Measurements from ENCODE around the gene FAM20C.

DNA sequence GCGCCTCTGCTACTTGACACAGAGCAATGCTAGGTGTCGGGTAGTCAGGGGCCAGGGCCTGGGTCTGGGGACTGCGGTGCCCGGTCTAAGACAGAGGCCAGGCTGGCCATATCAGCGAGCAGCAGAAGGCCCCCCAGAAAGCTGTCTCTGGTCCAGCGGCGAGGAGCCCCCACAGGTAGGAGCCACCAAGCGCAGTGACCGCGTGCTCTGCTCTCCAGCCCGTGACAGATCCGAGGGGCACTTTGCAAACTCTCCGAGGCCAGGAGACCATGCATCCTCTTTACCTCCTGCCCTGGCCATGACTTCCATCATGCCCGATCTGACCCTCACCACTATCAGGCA is 129.6 kb upstream of the FAM20C start:
- RRBS: no CpG with 5 or more reads among the region's 14 CpGs

- RRBS: 2% methylated on average over 81 of the region's 146 CpGs
Measured at GRCh38 chr7:191796-192905, at the start of gene FAM20C. FAM20C (plus strand) TSS chr7:192571.

GRCh38 chr7:233306-234447 is 41.3 kb downstream of the FAM20C start:
- RRBS: no CpG with 5 or more reads among the region's 49 CpGs

DNA sequence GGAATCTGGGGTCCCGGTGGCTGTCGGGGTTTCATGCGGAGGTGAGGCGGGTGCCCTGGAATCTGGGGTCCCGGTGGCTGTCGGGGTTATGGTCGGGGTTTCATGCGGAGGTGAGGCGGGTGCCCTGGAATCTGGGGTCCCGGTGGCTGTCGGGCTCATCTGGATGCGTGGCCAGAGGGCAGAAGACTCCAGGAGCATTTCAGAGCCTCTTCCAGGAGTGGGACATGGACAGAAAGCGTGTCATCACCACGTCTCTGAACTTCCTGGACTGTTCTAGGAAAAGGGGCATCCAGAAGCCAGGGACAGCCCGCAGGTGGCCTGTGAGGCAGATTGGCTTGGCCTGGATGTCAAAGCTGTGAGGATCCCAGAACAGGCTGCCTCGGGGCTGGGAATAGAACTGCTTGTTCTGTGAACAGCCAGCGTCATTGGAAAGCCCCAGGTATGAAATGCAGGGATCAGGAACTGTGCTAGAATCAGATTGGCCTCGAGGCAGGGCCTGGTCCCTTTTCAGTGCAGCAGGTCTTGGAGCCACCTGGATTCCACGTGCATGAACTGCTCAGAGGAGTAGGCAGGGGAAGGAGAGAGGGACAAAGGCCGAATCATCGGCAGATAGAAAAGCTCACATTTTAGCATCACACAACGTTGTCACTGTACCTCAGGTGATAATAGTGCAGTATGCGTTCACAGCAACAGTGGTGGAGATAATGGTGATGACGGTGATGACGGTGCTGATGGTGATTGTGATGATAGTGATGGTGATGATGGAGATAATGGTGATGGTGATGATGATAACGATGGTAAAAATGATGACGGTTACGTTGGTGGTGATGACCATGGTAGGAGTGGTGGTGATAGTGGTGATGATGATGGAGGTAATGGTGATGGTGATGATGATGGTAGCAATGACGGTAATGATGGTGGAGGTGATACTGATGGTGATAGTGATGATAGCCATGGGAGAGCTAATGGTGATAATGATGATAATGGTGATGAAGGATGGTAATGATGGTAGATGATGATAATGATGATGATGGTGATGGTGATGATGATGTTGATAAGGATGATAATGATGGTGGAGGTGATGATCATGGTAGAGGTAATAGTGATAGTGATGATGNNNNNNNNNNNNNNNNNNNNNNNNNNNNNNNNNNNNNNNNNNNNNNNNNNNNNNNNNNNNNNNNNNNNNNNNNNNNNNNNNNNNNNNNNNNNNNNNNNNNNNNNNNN is 44.8 kb downstream of the FAM20C start:
- RRBS: no CpG with 5 or more reads among the region's 29 CpGs

DNA sequence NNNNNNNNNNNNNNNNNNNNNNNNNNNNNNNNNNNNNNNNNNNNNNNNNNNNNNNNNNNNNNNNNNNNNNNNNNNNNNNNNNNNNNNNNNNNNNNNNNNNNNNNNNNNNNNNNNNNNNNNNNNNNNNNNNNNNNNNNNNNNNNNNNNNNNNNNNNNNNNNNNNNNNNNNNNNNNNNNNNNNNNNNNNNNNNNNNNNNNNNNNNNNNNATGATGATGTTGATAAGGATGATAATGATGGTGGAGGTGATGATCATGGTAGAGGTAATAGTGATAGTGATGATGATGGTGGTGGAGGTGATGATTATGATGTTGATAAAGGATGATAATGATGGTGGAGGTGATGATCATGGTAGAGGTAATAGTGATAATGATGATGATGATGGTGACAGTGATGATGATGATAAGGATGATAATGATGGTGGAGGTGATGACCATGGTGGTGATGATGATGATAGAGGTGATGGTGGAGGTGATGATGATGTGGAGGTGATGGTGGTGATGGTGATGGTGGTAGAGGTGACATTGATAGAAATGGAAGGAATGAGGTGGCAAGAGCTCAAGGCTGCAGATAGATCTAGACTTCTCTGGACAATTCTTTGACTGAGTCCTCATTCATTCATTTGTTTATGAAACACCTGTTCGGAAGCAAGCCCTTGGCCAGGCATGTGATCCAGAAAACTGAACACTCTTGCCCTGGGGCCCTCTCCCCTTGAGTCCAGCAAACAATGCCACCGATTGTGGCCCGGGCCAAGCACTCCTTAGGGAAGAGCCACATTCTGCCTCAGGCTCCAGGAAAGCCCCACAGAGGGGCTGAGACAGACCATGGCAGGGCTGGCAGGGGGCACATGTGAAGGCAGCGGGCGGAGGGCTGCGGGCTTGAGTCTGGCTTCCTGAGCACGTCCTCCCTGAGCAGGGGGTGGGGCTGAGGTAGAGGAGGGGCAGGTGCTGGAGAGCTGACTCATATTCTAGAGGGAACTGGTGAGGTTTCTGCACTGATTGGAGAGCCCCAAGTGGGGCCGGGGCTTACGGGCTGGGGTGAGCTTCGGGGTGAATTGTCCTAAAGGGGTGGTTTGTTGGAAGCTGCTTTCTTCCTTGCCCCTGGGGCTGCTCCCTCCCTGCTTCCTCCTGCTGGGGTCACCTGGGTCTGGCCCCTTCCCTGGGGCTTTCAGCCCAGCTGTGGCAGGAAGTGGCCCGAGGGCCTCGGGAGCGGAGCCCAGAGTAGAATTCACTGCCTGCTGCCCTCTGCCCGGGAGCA is 48.1 kb downstream of the FAM20C start:
- RRBS: no CpG with 5 or more reads among the region's 14 CpGs

- RRBS: 76% methylated on average over 5 of the region's 22 CpGs
Measured at GRCh38 chr7:259076-259498, 30.9 kb upstream of the FOXL3 start.

GRCh38 chr7:260450-261188 is 29.4 kb upstream of the FOXL3 start:
- RRBS: no CpG with 5 or more reads among the region's 33 CpGs

- RRBS: 85% methylated on average over 4 of the region's 25 CpGs
Measured at GRCh38 chr7:294342-295077, 4.5 kb downstream of the FOXL3 start.

DNA sequence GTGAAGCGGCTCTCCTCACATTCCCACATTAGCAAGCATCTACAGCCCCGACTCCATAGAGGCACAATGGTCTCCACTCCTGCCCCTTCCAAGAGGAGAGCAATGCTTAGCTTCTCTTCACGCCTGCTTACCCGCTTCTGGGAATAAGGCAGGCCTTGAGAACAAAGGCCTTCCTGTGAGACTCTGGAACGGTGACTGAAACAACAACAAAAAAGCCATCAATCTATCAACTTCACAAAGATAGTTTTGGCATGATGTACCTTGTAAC is 67.8 kb downstream of the FOXL3 start:
- RRBS: no CpG with 5 or more reads among the region's 5 CpGs

GRCh38 chr7:368848-369543 is 79.0 kb downstream of the FOXL3 start:
- RRBS: 80% methylated on average over 7 of the region's 45 CpGs

DNA sequence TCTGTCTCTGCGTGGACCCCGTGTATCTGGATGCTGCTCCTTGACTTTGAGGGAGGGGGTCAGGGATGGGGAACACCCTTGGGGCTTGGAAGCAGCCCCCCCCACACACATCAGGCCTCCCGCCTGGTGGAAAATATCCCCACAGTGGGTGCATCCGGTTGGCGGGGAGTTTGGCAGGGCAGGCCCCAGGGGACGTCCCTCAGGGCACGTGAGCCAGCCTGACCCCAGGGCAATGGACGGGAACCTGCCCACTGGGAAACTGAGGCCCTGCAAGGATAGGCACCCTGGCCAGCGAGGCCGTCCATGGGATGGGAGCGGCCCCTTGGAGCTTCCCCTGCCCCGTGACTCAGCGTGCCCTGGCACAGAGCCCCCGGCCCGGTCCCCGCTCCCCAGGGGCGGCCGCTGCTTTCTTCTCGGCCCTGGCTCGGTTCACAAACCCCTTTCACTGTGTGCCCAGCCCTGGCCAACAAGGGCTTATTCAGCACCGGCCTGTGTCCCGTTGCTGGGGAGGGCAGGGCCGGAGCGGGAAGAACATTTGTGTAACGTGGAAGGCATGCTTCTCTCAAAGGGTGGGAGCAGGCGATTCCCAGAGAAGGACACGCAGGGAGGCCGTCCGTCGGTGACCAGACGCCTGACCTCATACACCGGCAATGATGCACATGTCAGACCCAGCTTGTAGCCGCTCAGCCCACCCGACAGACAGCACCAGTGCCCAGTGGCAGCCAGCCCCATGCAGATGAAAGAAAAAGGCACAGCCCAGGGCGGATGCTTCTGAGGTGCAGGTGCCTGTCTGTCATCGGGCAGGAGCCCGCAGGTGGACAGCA is 94.6 kb downstream of the PDGFA start:
- RRBS: no CpG with 5 or more reads among the region's 37 CpGs

DNA sequence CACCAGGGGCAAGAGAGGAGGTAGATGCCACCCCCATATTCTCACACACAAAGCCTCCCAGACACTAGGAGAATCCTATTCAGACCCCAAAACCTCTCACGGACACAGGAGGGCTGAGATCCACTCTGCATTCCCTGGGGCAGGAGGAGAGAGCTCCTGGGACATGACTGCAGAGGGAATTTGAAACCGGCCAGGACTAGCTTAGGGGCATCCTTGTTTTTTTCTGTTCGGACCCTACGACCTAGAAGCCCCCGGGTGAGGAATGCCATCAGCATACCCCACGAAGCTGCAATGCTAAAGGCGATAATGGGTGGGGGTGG is 4.1 kb downstream of the PDGFA start:
- RRBS: 85% methylated on average over 4 of the region's 7 CpGs

GRCh38 chr7:522224-522696 is 2.6 kb upstream of the PDGFA start:
- RRBS: no CpG with 5 or more reads among the region's 49 CpGs

- RRBS: 47% methylated on average over 13 of the region's 34 CpGs
Measured at GRCh38 chr7:542745-543727, 23.4 kb upstream of the PDGFA start.

DNA sequence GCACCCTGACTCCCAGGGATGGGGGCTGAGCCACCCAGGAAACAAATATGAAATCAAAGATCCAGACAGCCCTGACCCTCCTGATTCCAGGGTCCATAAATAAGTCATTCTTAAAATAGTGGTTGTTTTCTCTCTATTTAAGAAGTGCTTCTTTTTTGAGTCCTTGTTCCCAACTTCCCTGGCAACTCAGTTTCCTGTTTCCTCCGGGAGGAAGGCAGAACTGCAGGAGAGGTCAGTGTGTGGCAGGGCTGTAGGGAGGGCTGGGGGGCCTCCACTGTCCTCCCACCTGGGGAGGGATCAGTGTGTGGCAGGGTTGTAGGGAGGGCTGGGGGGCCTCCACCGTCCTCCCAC is 88.7 kb upstream of the PDGFA start:
- RRBS: no CpG with 5 or more reads among the region's 2 CpGs

DNA sequence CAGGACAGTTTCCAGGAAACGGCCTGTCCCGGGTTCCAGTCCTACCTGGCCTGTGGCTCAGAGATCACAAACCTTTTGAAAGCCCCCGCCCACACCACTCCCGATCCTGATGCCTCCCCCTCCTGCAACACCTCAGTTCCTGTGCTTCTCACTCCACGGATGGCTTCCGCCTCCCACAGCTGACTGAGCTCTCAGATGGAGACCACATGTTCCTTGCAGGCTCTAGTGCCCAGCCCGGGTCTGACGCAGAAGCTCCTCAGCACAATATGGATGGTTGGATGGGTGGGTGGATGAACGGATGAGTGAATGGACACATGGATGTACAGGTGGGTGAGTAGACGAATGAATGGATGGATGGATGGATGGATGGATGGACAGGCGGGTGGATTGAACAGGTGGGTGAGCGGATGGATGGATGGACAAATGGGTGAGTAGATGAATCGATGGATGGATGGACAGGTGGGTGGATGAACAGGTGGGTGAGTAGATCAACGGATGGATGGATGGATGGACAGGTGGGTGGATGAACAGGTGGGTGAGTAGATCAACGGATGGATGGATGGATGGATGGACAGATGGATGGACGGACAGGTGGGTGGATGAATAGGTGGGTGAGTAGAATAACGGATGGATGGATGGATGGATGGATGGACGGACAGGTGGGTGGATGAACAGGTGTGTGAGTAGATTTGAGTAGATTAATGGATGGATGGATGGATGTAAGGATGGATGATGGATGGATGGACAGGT is 92.0 kb upstream of the PDGFA start:
- RRBS: no CpG with 5 or more reads among the region's 18 CpGs

- RRBS: no CpG with 5 or more reads among the region's 25 CpGs
Measured at GRCh38 chr7:644804-645419, 81.6 kb upstream of the DNAAF5 start.

DNA sequence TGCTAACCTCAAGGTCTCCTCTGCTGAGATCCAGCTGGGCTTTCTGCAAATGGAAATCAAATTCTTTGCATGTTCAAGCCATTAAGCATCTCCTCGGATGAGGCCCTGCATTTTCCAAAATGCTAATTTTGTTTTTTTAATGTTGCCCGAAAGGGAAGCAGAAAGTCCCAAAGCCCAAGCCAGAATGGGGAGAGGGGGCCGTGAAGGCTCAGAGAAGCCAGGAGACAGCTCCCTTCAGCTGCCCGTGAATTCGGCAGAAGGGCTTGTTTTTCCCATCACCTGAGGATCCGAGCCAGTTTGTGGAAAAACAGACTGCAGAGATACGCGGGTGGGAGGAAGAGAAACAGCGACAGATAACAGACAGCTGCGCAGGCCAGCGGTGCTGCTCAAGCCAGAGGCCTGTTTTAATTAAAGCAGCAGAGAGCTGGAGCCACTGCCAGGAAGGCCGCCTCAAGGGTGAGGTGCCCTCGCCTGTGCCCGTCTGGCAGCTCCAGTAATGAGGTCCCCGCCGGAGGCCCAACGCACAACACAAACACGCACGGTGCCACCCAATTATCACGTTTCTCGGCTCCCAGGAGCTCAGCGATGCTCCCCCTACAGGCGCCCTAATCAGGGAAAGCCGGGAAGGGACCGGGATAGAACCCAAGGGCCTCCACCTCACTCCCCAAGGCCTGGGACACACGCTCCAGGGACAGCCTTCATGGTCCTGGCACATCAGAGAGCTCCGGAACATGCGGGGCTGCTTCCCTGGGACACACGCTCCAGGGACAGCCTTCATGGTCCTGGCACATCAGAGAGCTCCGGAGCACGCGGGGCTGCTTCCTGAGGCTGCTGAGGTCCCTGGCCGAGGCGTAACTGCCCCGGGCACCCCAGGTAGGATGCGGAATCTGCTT is 60.7 kb upstream of the DNAAF5 start:
- RRBS: 96% methylated on average over 14 of the region's 36 CpGs

GRCh38 chr7:767418-768325 is 40.6 kb upstream of the PRKAR1B start:
- RRBS: 98% methylated on average over 9 of the region's 59 CpGs

DNA sequence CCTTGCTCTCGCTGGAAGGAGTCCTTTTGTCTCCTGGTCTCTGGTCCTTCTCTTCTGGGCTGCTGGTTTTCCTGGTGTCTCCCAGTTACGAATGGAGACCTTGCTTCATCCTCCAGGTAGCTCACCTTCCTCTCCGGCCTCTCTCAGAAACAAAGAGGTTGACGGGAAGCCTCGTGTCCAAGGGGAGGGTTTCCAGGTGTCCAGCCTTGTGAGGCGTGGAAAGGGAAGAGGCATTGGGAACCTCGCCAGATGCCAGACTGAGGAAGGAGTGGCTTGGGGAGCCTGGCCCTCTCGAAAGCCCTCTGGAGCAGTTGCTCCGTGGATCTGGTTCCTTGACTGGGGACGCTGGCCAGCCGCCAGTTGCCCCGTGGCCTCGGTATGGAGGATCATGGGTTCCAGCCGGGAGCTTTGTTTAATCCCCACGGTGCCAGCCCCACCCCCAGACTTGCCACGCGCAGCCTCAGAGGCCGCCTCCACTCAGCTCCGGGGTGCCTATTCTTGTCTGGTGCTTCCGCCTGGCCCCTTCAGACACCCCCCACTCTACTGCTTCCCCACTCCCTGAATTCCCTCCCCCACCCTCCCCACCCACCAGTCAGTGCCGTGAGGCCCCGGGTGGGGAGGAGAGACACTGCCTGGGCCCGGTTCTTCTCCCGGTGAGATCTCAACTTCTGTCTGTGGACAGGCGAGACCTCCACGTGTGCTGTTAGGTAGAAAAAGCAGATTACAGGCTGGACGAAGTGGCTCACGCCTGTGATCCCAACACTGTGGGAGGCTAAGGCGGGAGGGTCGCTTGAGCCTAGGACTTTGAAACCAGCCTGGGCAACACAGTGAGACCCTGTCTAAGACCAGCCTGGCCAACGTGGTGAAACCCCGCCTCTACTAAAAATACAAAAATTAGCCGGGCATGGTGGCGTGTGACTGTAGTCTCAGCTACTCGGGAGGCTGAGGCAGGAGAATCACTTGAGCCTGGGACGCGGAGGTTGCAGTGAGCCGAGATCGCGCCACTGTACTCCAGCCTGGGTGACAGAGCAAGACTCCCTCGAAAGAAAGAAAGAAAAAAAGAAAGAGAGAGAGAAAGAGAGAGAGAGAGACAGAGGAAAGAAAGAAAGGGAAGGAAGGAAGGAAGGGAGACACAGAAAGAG is 30.1 kb upstream of the SUN1 start:
- RRBS: 92% methylated on average over 6 of the region's 41 CpGs

All from GM19239 (cell line).